OCI-LY7 (cell line): ENCODE results near the genes RHOXF2, TMEM255A and CT47A1.

DNA sequence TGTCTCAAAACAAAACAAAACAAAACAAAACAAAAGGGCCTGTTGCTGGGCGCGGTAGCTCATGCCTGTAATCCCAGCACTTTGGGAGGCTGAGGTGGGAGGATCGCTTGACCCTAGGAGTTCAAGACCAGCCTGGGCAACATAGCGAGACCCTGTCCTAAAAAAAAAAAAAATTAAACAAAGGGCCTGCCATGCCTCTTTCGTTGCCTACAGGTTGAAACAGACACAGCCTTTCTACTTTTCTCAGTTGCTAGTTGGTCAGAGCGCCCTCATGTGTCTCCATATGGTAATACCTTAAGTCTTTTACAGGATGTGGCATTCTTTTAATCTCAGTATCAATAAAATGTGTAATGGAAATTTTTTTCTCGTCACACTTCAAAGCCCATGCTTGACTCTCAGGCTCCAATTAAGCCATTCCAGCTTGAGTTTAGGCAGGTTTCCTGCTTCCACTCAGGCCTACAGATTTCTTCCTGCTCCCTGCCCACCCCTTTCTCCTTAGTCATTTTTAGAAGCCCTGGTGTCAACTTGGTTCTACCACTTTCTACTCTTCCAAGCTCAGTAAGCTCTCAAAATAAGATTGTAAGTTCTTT lies 4.7 kb upstream of the SOWAHD start:
- PRO-cap = no peak
- RAMPAGE, long total RNA = no peak

DNA sequence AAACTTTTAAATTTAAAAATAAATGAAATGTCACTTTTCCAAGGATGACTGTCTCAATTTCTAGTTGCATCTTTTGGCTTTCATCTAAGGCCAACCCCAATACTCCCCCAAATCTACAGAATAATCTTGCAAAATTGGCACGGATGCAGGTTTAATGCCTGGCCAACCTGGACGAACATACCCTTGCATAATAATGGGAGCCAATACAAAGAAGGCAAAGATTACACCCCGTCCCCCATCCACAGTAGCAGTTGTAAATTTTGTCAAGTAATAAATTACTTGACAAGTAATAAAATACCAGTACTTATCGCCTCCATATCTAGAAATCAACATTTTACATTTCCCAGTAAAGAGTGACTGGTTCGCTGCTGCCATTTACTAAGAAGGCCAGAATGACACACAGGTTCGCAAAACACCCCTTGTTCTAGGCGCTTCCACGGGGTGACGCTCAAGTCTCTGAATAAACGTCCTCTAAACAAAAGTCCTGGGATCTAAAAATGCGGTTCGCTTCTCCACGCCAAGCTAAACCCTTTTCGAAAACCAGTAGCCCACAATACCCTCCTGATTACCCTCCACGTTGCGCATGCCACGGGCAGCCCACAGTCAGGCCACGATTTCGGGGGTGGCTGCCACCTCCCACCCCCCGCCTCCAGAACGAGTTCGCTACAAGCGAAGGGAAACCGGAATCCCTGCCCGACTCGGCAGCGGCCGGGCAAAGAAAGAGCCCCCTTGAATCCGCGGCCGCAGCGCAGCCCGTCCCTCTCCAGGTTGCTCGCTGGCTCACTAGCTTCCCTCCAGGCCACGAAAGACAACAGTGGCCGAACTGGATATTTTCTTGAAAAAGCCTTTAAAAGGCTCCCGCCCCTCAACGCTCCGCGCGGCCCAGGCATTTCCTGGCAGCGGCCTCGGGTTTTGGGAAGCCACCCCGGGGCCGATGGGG lies 540 bp downstream of the RPL39 start:
- PRO-cap = no peak
- RAMPAGE, long total RNA = no peak

GRCh38 chrX:119816180-119816696 lies 24.8 kb upstream of the RPL39 start:
- PRO-cap = no peak
- RAMPAGE, long total RNA = no peak

GRCh38 chrX:119936265-119936938 lies 7.1 kb downstream of the NKAP start:
- PRO-cap = no peak
- RAMPAGE, long total RNA = no peak

GRCh38 chrX:119938613-119939088 lies 4.9 kb downstream of the NKAP start:
- PRO-cap = no peak
- RAMPAGE, long total RNA = no peak

DNA sequence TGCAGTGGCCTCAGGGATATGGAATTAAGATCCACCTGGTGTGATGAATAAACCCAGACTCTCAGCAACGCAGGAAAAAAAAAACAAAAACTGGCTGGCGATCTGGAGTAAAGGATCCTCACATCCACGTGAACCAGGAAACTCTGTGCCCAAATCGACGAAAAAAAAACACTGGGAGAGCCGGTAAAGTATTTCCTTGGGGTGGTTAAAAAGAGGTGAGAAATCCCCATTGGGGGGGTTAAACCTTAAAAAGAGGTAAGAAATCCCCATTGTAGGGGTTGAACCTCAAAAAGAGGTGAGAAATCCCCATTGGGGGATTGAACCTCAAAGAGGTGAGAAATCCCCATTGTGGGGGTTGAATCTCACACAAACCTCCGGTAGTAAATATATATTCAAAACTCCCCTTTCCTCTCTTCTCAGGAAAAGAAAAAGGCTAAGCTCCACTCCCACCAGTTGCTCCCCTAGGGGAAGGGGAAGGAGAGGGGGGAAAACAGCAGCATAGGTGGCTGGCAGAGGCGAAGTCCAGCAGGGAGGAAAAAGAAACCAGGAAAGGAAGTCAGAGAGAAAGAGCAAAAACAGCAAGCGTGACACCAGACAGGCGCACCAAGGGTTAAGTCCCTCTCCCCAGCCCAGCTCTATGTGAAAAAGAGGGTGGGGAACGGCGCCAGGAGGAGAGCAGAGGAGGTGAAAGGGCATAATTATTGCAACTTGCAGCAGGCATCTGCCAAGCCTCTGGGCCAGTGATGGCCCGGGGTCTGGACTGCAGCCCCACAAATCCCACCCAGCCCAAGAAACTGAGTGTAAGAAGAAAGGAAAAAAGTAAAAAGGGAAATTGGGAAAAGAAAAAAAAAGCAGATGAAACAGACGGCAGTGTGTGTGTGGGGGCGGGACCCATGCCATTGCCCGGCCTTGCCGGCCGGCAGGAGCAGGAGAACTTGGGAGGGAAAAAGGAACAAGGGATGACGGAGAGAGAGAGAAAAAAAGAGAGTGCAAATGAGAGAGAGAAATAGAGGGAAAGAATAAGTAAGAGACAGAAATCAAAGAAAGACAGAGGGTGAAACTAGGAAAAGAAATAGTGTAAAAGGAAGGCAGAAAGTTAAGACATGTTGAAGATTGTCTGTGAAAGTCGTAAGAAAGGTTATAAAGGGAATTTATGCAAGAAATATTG lies 14.3 kb upstream of the RHOXF2 start:
- PRO-cap = no peak
- RAMPAGE, long total RNA = no peak

DNA sequence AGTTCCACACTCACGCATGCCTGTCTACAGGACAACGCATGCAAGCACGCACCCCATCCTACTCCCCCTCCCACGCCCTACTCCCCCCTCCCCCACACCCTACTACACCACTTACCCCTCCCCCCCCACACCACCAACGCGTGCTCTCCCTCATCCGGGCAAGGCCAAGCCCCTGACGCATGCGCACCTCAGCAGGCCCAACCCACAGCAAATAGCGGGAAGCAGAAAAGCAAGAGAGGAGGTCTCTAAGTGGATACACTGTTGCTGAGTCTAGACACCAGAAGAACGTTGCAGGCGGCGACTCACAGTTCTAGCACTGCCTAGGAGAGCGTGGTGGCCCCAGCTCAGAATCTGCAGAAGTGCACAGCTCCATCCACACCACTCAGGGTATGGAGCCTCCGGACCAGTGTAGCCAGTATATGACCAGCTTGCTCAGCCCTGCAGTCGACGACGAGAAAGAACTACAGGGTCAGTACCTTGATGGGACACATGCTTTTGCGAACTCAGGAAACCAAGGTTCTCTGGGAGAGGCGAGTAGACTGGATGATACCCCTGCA lies at the start of gene RHOXF2:
Gene RHOXF2 (plus strand): TSS at position 252 of the 557 bp plus-strand sequence.
- PRO-cap = no peak
- RAMPAGE, long total RNA = no peak

GRCh38 chrX:120259857-120260056 lies 9.1 kb downstream of the ZBTB33 start:
- PRO-cap = no peak
- RAMPAGE, long total RNA = no peak

DNA sequence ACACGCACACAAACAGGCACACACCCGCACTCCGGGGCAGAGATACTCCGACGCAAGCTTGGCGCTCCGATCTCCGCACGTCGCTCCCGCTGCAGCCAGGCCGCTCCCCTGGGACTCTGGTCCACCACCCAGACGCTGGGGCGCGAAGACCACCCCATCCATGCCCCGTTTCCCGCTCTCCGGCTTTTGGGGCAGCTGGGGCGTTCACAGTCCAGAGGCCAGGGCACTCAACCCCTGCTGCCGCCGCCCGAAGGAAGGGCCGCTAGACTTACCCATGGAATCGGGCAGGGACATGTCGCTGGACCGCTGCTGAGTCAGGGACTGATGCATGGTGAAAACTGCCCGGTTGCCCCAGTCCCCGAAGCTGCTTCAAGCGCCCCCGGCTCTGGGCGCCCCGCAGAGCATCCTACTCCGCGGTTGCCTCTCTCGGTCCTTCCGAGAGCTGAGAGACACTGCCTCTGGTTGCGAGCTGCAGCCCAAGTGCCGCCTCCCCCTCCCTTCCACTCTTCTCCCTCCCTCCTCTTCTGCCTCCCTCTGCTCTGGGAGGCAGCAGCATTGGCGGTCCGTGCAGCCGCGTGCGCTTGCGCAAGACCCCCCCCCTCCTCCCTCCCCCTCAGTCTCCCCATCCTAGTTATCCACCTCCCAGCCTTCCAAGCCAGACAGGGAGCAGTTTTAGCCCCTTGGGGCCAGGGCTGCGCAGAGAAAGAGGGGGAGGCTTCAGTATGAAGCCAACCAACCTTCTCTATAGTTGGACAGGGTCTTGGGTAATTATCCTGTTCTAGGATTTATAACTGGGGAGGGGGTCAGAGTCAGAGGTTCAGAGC lies at the start of gene TMEM255A:
Gene TMEM255A (minus strand): TSS at position 482 of the 824 bp plus-strand sequence.
- PRO-cap = no peak
- RAMPAGE, long total RNA = no peak

DNA sequence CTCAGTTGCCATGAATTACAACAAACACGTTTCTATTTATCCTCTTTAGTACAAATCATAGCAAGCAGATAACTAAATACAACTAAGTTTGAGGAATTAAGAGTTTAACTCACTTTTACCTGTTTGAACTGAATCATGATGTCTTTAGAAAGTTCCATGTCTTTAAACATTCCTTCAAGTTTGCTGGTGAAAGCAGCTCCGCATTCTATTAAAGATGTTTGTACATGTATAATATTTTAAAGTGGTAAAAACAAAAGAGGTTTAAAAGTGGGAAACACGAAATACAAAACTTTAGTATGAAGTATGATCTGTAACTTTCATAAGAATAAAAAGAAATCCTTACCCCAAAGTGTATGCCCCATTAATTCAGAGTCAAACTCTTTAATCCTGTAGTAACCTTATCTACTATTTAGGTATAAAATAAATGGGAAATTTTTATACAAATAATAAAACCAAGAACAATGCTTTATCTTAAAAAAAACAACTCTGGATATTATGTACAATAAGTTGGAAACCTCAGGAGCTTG lies 22.7 kb downstream of the CUL4B start:
- PRO-cap = no peak
- RAMPAGE, long total RNA = no peak

- PRO-cap = no peak
- RAMPAGE, long total RNA = no peak
These were observed 1.2 kb downstream of the CUL4B start for GRCh38 chrX:120559609-120559970.

DNA sequence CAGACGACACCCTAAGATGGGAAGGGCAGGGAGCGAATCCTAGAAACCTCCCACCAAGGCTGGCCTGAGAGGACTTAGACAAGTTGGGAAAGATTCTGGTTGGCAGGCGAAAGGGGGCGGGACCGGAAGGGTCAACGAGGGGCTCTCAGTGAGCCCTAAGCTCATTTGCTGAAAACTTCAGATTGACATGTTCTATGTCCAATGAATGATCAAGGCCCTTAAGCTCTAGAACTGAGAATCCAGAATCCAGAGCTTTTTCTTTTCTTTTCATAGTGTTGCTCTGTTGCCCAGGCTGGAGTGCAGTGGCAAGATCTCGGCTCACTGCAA lies at the start of gene CT47A1:
Gene CT47A1 (minus strand): TSS at position 76 of the 327 bp plus-strand sequence.
- PRO-cap = no peak
- RAMPAGE, long total RNA = no peak

- PRO-cap = no peak
- RAMPAGE, long total RNA = no peak
These were observed 1.0 kb downstream of the GRIA3 start for GRCh38 chrX:123185080-123185527.

DNA sequence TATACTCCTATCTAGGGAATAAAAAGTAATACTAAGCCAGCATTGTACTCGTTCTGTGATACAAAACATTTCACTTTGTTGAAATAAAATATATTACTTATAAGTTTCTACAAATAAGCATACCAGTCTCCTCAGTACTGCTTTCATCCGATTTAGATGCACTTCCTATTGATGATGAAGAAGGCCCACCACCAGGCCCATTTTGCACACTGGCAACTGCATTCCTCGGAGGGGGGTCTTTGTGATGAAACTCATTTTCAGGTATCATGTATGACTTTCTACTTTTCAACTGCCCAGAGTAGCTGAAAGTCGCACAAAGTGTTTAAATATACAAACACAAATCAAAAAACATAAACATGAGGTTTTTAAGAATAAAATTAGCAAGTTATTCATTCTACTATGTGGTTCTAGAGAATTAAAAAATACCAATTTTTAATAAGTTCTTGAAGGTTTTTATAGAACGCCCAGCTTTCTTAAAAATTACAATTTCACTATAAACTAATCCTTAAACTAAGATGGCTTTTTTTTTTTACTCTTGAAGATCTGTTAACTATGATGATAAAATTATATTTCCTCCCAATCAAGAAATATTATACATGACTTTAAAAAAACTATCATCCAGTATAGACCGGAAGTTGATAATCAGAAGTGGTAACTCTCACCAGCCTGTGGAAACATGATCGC lies 109.7 kb downstream of the THOC2 start:
- PRO-cap = no peak
- RAMPAGE, long total RNA = no peak

- PRO-cap = no peak
- RAMPAGE, long total RNA = no peak
These were observed 52.0 kb upstream of the THOC2 start for GRCh38 chrX:123784846-123785346.

DNA sequence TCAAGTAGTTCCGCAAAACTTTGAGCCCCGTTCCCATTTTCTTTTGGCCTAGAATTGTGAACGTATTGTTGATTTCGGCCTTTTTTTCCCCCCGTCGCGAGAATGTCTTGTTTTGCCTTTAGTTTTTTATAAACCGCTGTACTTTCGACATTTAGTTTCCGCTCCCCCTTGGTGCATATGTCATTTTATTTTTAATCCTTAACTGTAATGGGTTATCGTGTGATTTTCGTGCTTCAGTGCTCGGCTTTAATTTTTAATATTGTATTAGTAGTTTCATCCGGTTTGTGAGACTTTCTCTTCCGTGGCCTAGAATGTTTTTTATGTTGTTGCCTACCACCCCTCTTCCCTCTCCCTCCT lies 734 bp downstream of the STAG2 start:
- PRO-cap = bidirectional peak, plus-strand start at position 147 of the sequence, minus-strand start at position 40 of the sequence
- RAMPAGE, long total RNA = no peak

GRCh38 chrX:124984119-124984639 lies 335.5 kb upstream of the TEX13C start:
- PRO-cap = no peak
- RAMPAGE, long total RNA = no peak

DNA sequence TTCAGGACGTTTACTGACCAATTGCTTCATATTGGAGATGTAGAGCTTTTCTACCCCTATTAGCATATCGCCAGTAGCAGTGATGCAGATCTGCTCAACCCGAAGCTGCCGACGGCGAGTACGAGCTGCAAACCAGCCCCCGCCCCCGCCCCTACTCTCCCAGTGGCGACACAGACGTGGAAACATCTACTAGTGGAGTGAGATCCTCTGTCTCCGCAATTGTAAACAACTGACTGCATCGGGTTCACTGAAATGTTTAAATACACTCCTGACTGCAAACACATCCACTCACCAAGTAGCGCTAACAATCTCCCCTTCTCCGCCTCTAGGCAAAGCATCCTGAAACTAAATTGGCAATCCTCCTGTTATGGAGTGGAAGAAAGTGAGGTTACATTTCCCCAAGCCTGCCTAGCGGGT lies 117.2 kb upstream of the TEX13C start:
- PRO-cap = no peak
- RAMPAGE, long total RNA = no peak

DNA sequence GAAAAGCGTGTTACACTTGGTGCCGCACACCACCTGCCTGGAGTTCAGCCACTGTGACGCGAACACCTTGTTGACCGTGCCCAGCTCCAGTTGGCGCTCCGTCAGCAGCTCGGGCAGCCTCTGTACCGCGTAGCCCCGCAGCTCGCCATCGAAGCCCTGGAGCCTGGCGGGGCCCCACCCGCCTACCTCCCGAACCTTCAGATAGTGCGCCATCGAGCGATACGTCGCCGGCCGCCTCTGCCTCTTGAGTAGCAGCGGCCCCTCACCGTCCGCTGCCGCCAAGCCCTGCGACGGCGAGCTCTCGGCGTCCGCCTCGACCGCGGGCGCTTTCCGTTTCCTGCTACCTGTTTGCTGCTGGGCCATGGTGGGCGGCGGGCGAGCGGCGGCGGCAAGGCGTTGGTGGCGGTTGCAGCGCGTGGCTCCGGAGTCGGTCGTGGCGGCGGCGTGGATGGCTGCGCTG lies 338 bp downstream of the DCAF12L1 start:
- PRO-cap = no peak
- RAMPAGE, long total RNA = no peak

- PRO-cap = no peak
- RAMPAGE, long total RNA = no peak
These were observed 275 bp upstream of the OCRL start for GRCh38 chrX:129539892-129540075.